ENCODE results near the gene GLYATL3.

- PRO-cap, 3 experiments, result peak in 3 of 3 experiments; most common plus-strand start chr6:47478192 (in 3); most common minus-strand start chr6:47478072 (in 3)
- RAMPAGE, long total RNA, 4 experiments, result start-site peak on the plus strand in 3 of 4 experiments, at chr6:47477975-47478219 at its widest, 24 to 329 reads per replicate
- RRBS, result no CpG with 5 or more reads among the region's 70 CpGs
These were observed 506 bp downstream of the CD2AP start for GRCh38 chr6:47477858-47478732.

GRCh38 chr6:47596864-47597261 is 101.5 kb upstream of the ADGRF4 start:
- PRO-cap, 3 experiments, result no peak in any of the 3 experiments
- RAMPAGE, long total RNA, 4 experiments, result no peak in any of the 4 experiments
- RRBS, result no CpG with 5 or more reads among the region's 1 CpG

DNA sequence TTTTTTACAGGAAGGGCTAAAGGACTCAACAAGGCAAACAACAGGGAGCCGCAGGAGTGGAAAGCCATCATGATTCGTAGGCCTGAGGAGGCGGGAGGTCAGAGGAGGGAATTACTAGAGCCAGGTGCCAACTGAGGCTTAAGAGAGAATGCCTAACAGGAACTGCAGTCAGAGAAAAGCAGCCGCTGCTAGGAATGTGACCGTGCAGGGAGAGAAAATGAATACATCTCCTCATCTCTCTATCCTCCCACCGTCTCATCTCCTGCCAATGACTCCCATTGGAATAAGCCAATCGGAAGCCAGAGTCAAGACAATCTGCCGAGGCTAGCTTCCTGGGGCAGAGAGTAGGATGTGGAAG is 34.5 kb upstream of the ADGRF4 start:
- PRO-cap, 3 experiments, result no peak in any of the 3 experiments
- RAMPAGE, long total RNA, 4 experiments, result no peak in any of the 4 experiments
- RRBS, result no CpG with 5 or more reads among the region's 8 CpGs

GRCh38 chr6:49440019-49440464 is 23.0 kb downstream of the MMUT start:
- PRO-cap, 3 experiments, result no peak in any of the 3 experiments
- RAMPAGE, long total RNA, 4 experiments, result no peak in any of the 4 experiments
- RRBS, result no CpG with 5 or more reads among the region's 3 CpGs

GRCh38 chr6:49499714-49500177 is at the start of gene GLYATL3:
TSS of gene GLYATL3 (plus strand) at chr6:49499923.
- PRO-cap, 3 experiments, result no peak in any of the 3 experiments
- RAMPAGE, long total RNA, 4 experiments, result no peak in any of the 4 experiments
- RRBS, result no CpG with 5 or more reads among the region's 2 CpGs

DNA sequence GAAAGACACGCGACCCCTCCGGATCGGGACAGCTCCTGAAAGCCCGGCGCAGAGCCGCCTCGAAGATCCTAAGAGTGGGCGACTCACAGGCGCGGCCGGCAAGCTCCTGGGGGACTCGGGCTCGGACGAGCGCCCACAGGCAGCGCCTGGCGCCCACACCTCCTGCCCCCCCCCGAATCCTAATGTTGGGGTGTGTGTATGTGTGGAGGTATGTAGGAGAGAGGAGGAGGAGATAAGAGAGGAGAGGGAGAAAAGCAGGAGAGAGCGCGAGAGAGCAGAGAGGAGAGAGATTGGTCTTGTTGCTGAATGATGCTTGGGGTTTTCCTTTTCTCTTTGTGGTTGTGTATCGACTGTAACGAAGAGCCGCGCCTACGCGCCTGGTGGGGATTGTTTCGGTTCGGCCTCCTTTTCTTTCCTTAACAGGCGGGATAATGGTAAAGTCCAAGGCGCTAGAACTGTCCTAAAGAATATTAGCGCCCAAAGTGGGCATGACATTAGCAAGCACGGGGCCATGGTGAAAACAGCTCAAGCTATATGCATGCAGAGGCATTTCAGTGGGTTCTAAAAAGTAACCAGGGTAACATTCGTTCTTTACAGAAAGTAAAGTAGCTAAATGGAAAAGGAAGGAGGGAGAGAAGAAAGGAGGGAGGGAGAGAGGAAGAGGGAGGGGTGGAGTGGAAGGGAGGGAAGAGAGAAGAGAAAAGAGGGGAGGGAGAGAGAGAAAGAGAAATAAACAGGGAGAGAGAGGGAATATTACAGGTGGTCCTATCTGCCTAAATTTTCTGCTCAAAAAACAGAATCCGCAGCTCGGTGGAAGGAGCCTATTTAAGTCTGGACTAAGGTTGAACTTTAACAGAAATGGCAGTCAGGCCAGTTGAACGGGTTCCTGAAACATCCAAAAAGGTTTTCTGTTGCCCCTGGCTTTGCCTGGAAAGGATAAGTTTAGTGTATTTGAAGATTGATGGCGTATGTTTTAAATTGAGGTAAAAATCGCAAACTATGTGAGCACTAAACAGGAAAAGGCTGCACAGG is 1.9 kb downstream of the TFAP2B start:
- PRO-cap, 3 experiments, result no peak in any of the 3 experiments
- RAMPAGE, long total RNA, 4 experiments, result no peak in any of the 4 experiments
- RRBS, result 4% methylated on average over 11 of the region's 39 CpGs

DNA sequence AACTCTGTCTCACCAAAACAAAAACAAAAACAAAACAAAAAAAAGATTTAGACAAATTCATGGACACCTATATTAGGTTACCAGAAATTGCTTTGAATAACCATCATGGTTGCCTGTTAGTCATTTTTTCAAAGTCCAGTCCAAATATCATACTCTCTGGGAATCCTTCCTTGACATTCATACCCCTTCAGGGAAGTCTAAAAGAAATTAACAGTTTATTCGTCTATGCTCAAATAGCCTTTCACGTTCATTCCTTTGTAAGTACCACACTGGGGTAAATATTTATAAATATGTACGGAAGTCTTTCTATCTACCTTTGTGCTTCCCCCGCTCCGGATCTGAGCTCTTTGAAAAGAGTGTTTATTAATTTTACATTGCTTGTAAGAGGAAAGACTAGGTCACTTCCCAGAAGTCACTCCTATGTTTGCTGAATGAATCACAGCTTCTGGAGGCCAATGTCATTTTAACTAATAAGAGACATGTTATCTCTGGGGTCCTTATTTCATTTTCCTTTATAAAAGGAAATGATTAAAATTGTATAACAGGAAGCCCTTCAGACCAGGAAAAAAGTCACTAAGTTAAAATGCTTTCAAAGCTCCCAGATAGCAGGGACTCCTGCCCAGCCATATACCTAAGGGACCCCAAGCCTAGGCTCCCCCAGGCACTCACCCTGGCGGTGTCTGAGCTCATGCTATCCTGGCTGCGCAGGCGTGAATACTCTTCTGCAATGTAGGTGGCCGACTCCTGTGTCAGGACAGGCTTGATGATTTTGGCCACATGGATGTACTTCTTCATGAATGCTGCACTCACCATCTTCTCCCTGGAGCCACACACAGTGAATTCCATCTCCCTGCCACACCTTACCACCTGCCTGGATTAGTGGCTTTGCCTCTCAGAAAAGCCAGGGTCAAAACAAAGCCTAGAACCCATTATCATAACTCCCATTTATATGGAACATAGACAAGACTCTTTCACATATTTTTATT is 12.6 kb downstream of the MCM3 start:
- PRO-cap, 3 experiments, result no peak in any of the 3 experiments
- RAMPAGE, long total RNA, 4 experiments, result start-site peak on the minus strand in 2 of 4 experiments, centred at positions 689 to 705 of the sequence, 22 to 29 reads per replicate
- RRBS, result no CpG with 5 or more reads among the region's 9 CpGs

GRCh38 chr6:52361261-52361847 is 597 bp upstream of the PAQR8 start:
- PRO-cap, 3 experiments, result no peak in any of the 3 experiments
- RAMPAGE, long total RNA, 4 experiments, result no peak in any of the 4 experiments
- RRBS, result no CpG with 5 or more reads among the region's 15 CpGs

GRCh38 chr6:52496673-52496979 is 76.5 kb downstream of the EFHC1 start:
- PRO-cap, 3 experiments, result no peak in any of the 3 experiments
- RAMPAGE, long total RNA, 4 experiments, result no peak in any of the 4 experiments
- RRBS, result no CpG with 5 or more reads among the region's 1 CpG

DNA sequence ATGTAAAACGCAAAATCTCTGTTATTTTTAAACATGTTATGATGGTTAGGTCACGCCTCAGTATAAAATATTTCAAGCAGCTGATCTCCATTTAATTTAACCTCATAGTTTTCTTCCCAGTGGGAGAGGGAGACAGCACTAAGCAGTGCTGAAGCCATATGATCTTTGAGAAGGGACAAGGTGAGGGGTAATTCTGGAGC is 21.0 kb downstream of the TRAM2 start:
- PRO-cap, 3 experiments, result no peak in any of the 3 experiments
- RAMPAGE, long total RNA, 4 experiments, result no peak in any of the 4 experiments
- RRBS, result no CpG with 5 or more reads among the region's 2 CpGs

- PRO-cap, 3 experiments, result peak in 2 of 3 experiments; most common plus-strand start chr6:52724699 (in 2); most common minus-strand start chr6:52724578 (in 1)
- RAMPAGE, long total RNA, 4 experiments, result no peak in any of the 4 experiments
- RRBS, result no CpG with 5 or more reads among the region's 4 CpGs
These were observed 38.8 kb downstream of the GSTA2 start for GRCh38 chr6:52724521-52724815.

- PRO-cap, 3 experiments, result peak in 1 of 3 experiments; most common plus-strand start chr6:52801710 (in 1); most common minus-strand start chr6:52801517 (in 1)
- RAMPAGE, long total RNA, 4 experiments, result no peak in any of the 4 experiments
- RRBS, result no CpG with 5 or more reads among the region's 3 CpGs
These were observed 2.0 kb downstream of the GSTA1 start for GRCh38 chr6:52801446-52802117.

GRCh38 chr6:53060170-53060696 is 1.4 kb downstream of the CILK1 start:
- PRO-cap, 3 experiments, result peak in 1 of 3 experiments; most common plus-strand start chr6:53060384 (in 1); most common minus-strand start chr6:53060427 (in 1)
- RAMPAGE, long total RNA, 4 experiments, result no peak in any of the 4 experiments
- RRBS, result no CpG with 5 or more reads among the region's 3 CpGs

GRCh38 chr6:53062194-53062861 is 704 bp upstream of the CILK1 start:
- PRO-cap, 3 experiments, result no peak in any of the 3 experiments
- RAMPAGE, long total RNA, 4 experiments, result no peak in any of the 4 experiments
- RRBS, result no CpG with 5 or more reads among the region's 5 CpGs

GRCh38 chr6:53065044-53065209 is 277 bp upstream of the FBXO9 start:
- PRO-cap, 3 experiments, result peak in 2 of 3 experiments; most common plus-strand start chr6:53065099 (in 1); most common minus-strand start chr6:53065153 (in 1)
- RAMPAGE, long total RNA, 4 experiments, result no peak in any of the 4 experiments
- RRBS, result no CpG with 5 or more reads among the region's 7 CpGs

DNA sequence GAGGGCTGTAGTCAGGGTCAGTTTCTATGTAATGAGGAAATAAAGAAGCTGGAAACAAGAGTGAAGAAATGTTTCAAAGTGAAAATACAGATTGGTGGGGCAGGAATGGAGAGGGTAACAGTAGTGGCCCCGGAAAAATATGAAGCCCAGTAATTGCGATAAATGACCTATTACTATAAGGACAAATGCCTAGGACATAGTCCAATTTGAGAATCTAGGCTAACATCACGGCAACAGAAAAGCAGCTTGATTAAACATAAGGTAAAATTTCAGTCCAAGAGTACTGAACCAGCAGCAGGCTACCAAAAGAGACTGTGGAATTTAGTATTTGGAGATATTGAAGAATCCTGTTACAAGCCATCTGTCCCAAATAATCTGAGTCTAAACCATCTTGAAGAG is 49.4 kb downstream of the ELOVL5 start:
- PRO-cap, 3 experiments, result no peak in any of the 3 experiments
- RAMPAGE, long total RNA, 4 experiments, result no peak in any of the 4 experiments
- RRBS, result no CpG with 5 or more reads among the region's 3 CpGs

GRCh38 chr6:53306529-53307831 is 41.8 kb downstream of the ELOVL5 start:
- PRO-cap, 3 experiments, result no peak in any of the 3 experiments
- RAMPAGE, long total RNA, 4 experiments, result no peak in any of the 4 experiments
- RRBS, result no CpG with 5 or more reads among the region's 4 CpGs

DNA sequence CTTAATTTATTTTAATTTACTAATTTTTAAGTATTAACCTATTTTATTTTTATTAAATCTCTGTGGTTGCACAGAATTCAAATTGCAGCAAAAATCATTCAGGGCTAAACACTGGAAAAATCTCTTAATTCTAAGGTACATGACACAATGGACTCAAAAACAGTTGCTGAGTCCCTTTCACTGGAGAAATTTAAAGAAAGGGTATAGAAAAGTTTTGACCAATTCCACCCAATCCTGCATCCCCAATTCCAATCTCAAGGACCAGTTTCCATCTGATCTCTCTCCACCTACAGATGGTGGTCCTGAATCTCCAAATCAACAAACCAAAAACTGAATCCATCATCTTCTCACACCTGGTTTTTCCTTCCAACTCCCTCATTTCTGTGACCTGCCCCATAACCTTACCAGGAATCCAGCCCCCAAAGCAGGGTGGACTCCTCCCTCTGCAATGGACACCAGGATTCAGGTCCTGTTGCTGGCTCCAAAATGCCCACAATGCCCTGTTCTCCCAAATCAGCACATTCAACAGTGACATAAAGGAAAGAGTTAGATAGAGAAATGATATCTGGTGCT is 14.3 kb downstream of the ELOVL5 start:
- PRO-cap, 3 experiments, result no peak in any of the 3 experiments
- RAMPAGE, long total RNA, 4 experiments, result no peak in any of the 4 experiments

GRCh38 chr6:53342871-53343479 is 5.8 kb downstream of the ELOVL5 start:
- PRO-cap, 3 experiments, result peak in 3 of 3 experiments; most common minus-strand start chr6:53343180 (in 3)
- RAMPAGE, long total RNA, 4 experiments, result no peak in any of the 4 experiments
- RRBS, result no CpG with 5 or more reads among the region's 5 CpGs

DNA sequence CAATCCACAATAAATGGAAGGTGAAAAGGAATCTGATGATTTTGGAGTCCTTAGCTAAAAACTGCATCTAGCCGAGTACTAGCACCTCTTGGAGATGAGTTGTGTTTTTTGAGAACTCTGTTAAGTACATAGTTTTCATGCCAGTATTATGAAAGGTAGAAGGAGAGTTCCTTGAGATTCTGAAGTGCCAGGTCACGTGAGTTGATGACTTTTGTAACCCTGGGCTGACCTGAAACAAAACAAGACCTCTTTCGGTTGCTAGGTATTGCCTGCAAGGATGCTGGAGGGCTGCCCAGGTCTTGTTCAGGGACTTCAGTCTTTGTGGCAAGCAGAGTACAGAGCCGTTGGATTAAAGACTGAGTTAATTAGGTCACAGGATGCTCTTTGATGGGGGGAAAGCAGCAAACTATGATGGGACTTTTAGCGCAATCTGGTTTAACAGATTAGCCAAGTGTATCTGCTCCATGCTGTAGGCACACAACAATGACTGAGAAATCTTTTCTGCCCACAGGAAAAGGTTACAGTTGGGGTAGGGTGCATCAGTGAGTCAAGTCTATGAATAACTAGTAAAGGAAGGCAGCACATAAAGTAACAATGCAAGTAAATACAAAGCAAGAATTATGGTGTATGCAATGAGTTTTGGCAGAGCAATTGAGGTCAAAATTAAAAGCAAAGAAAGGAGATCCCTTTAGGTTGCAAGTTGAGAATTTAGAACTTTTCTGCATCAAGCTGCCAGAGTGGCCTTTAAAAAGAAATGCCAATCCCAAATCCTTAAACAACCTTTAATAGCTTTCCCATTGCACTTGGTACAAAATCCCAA is 12.9 kb upstream of the ELOVL5 start:
- PRO-cap, 3 experiments, result peak in 1 of 3 experiments; most common minus-strand start position 485 of the sequence (in 1)
- RAMPAGE, long total RNA, 4 experiments, result no peak in any of the 4 experiments
- RRBS, result no CpG with 5 or more reads among the region's 5 CpGs